Cerebellum (tissue), 5 donors: ENCODE data around the genes TCHP, ANKRD13A, ANAPC7 and GPN3.

- PRO-cap, 3 experiments = no peak in any of the 3 experiments
- RAMPAGE, long total RNA = no peak
These were observed 53.9 kb downstream of the TRPV4 start for GRCh38 chr12:109779234-109779781.

- PRO-cap, 3 experiments = no peak in any of the 3 experiments
- RAMPAGE, long total RNA = no peak
These were observed 8.5 kb downstream of the GLTP start for GRCh38 chr12:109871714-109872386.

- PRO-cap, 3 experiments = peak in 3 of 3 experiments; most common plus-strand start chr12:109900286 (in 3); most common minus-strand start chr12:109900183 (in 1)
- RAMPAGE, long total RNA = start-site peak on the plus strand at chr12:109900271-109900327, 66 and 204 reads in 2 replicates
These were observed at the start of gene TCHP for GRCh38 chr12:109899929-109900738. TSS of gene TCHP (plus strand) at chr12:109900274.

DNA sequence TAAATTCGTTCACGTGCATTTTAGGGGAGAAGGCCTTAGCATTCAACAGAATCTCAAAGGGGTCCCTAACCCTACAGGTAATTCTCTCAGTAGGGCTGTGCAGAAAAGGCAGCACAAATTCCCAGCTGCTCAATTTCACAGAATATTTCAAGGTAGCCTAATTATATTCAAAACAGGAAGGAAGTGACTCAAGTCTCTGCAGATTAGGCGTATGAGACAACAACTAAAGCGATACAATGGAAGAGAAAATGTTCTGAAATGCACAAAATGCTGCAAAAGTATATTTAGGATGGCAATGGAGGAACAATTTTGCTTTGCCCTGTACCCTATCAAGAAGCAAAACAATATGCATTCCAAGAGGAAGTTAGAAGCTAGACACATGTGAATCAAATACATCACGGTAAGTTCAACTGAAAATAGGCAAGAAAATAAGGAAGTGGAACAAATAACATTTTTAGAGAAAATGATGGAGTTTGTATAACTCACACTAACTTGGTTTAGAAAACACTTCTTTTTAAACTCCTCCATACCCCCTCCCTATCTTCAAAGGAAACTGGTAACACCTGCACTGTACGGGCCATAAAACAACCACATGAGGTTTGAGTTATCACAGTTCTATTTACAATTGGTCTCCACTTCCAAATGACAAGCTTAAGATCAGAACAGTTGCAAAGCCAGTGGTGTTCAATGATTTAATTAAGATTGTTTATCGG lies 1.6 kb downstream of the GIT2 start:
- PRO-cap, 3 experiments = no peak in any of the 3 experiments
- RAMPAGE, long total RNA = no peak

GRCh38 chr12:109998552-109999813 lies at the start of gene ANKRD13A:
TSS of gene ANKRD13A (plus strand) at chr12:109999430.
- PRO-cap, 3 experiments = peak in 3 of 3 experiments; most common plus-strand start chr12:109999430 (in 3); most common minus-strand start chr12:109999110 (in 1)
- RAMPAGE, long total RNA = no peak

GRCh38 chr12:110015277-110015632 lies 16.0 kb downstream of the ANKRD13A start:
- PRO-cap, 3 experiments = no peak in any of the 3 experiments
- RAMPAGE, long total RNA = no peak

- PRO-cap, 3 experiments = no peak in any of the 3 experiments
- RAMPAGE, long total RNA = no peak
These were observed 19.8 kb downstream of the ANKRD13A start for GRCh38 chr12:110018913-110019547.

DNA sequence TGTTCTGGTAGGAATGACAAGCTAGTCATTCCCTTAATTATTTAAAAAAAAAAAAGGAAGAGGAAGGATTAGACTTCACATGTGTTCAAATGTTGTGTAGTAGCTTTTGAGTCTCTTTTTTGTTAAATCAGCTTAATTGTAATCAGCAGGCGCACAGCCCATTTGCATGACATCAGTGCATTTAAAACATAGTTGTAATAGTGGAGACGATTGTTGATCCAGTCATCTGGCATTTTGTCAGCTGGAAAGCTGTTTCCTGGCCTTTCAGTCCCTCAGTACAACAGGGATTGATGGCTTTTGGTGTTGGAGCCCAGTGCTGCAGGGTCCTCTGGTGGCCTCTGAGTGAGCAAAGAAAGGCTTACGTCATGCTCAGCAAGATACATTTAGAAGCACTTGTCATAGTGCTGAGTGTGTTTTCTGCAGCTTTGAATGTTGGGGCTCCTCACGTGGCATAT lies 23.9 kb downstream of the C12orf76 start:
- PRO-cap, 3 experiments = no peak in any of the 3 experiments
- RAMPAGE, long total RNA = no peak

- PRO-cap, 3 experiments = no peak in any of the 3 experiments
- RAMPAGE, long total RNA = no peak
These were observed 35.7 kb upstream of the ATP2A2 start for GRCh38 chr12:110245308-110245835.

DNA sequence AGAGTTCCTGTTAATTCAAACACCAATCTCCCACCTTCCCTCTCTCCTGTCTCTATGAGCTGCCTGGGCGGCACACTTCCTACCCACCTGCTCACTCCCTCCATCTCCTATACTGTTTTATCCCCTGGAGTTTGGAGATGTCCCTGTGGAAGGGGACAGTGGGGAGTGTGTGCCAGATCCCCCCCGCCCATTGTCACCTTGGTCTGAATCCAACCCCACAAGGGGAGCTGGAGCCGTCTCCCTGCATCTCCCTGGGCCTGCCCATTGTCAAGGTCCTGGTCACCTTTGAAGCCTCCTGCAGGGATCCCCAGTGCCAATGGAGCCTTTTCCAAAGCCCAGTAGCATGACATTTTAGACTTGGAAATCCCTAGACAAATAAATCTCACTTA lies 30.7 kb upstream of the ATP2A2 start:
- PRO-cap, 3 experiments = no peak in any of the 3 experiments
- RAMPAGE, long total RNA = no peak

GRCh38 chr12:110291776-110292276 lies 10.8 kb downstream of the ATP2A2 start:
- PRO-cap, 3 experiments = no peak in any of the 3 experiments
- RAMPAGE, long total RNA = no peak

DNA sequence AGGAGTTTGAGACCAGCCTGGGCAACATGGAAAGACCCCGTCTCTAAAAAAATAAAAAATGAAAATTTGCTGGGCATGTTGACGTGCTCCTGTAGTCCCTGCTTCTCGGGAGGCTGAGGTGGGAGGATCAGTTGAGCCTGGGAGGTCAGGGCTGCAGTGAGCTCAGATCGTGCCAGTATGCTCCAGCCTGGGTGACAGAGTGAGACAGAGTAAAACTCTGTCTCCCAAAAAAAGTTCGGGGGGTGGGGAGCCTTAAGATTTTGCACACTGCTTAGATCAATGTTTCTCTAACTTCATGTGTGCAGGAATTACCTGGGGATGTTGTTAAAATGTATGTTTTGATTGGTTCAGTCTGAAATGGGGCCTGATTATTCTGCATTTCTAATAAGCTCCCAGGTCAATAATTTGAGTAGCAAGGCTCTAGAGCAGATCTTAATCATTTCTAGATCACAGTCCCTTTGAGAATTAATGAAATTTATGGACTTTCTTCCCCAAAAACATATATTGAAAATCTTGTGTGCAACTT lies 31.0 kb downstream of the ATP2A2 start:
- PRO-cap, 3 experiments = no peak in any of the 3 experiments
- RAMPAGE, long total RNA = no peak

DNA sequence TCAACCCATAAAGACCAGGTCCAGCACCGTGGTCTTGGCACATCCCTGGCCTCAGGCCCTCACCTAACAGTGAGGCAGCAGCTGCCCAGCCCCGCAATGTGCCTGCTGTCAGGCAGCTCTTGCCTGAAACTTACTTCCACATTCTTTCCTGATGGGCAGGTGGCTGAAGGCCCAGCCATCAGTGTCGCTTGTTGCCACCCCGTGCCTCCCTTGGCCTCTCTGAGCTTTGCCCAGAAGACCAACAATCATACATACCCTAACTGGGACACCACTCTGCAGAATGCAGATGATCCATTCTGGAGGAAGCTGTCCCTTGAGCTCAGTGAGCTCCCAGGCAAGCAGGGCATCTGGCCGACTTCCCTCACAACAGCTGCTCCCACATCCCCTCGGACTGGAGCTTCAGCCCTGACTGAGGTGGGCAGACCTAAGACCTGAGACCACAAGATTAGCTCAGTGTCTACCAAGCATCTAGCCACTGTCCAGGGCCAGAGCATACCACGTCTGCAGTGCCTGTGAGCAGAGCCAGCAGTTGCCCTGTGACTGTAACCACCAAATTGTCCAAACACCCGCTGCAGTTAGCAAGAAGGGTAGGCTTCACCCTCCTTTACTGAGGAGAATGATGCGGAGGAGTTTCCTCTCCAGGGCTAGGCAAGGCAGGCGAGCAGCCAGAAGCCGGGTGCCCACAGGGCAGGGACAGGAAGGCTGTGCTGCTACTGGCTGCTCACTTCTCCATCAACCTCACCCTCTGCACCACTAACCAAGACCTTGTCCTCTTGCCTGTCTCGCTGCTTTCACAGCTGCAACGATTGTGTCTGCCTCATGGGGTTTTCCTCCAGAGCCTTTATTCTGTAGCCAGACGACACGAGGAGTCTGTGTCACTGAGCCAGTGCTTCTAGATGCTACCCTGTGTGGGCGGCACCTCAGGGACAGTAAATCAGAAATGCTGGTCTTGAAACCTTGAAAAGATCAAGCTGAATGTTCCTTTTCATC lies 54.0 kb downstream of the ANAPC7 start:
- PRO-cap, 3 experiments = no peak in any of the 3 experiments
- RAMPAGE, long total RNA = no peak

- PRO-cap, 3 experiments = peak in 2 of 3 experiments; most common minus-strand start chr12:110403691 (in 1)
- RAMPAGE, long total RNA = no peak
These were observed at the start of gene ANAPC7 for GRCh38 chr12:110403087-110404390. TSS of gene ANAPC7 (minus strand) at chr12:110403708.

DNA sequence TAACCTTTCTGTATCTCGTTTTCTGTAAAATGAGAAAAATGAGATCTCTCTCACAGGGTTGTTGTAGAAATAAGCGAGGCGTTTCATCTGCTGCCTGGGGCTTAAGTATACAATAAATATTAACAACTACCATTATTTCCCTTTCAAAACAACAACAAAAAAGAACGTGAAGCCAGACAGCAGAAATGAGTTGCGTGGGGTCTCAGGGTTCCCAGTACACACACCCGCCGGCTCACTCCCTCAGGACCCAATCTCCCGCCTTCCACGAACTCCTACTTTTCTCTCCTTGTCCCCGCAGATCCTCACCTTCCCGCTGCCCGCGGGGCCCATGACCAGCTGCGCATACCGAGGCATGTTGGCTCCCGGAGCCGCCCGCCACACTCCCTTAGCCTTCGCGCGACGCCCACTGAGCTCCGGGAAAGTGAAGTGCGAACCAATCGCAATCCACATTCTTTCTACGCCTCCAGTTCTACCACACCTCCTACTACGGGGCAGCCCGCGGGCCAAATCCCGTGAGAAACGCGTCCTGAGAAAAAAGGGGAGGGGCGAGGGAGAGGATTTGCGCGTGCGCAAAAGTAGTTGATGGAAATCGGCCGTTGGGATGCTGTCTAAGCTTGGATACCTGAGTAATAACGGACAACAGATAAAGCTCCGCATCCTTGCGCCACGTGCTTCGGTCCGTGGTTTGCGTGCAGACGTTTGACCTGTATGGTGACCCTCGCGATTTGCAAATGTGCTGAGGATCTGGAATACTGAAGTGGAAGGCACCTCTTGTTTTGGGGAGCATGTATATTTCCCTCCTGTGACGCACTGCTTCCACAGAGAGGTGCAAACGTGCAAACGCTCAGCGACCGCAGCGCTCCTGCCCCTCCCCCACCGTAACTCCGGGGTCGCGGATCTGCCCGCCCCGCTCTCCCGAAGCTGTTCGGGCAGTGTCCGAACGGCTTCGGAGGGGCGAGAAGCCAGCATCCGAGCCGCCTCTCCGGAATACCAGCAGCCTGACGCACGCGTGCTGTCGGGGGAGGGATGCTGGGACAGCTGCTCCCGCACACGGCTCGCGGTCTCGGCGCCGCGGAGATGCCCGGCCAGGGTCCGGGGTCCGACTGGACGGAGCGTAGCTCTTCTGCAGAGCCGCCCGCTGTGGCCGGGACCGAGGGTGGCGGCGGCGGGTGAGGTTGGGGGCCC lies at the start of gene GPN3:
Gene GPN3 (minus strand): TSS at position 408 of the 1,185 bp plus-strand sequence.
- PRO-cap, 3 experiments = peak in 3 of 3 experiments; most common plus-strand start position 578 of the sequence (in 3); most common minus-strand start position 408 of the sequence (in 3)
- RAMPAGE, long total RNA = no peak

DNA sequence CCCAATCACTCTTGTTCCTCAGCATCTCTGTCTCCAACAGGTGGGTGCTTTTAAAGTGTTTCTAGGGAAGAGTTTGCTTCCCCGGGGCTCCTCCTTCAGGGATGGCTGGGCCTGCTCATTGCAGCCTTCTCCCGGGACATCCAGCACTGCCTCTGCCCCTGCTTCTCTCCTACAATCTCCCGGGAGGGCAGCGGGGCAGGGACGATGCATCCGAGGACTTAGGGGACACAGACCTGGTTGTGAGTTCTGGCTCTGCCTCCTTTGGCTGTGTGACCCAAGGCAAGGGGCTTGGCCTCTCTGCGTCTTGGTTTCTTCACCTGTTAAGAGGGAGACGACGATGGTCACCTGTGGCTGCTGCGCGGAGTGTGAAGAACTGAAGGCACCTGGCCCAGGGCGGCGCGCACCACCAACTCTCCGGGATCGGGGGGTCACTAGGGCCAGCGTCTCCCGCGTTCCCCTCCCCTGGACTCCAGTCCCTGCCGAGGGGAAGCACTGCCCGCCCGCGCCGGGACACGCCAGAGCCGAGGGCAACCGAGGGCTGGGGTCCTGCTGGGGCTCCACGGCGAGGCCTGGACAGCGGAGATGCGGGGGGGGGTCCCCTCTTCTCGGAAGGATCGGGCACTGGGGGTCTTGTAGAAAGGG lies 402 bp downstream of the HVCN1 start:
- PRO-cap, 3 experiments = no peak in any of the 3 experiments
- RAMPAGE, long total RNA = no peak

- PRO-cap, 3 experiments = no peak in any of the 3 experiments
- RAMPAGE, long total RNA = no peak
These were observed 2.2 kb upstream of the PPP1CC start for GRCh38 chr12:110744715-110745453.

- PRO-cap, 3 experiments = no peak in any of the 3 experiments
- RAMPAGE, long total RNA = no peak
These were observed 37.8 kb upstream of the PPP1CC start for GRCh38 chr12:110780504-110780868.

DNA sequence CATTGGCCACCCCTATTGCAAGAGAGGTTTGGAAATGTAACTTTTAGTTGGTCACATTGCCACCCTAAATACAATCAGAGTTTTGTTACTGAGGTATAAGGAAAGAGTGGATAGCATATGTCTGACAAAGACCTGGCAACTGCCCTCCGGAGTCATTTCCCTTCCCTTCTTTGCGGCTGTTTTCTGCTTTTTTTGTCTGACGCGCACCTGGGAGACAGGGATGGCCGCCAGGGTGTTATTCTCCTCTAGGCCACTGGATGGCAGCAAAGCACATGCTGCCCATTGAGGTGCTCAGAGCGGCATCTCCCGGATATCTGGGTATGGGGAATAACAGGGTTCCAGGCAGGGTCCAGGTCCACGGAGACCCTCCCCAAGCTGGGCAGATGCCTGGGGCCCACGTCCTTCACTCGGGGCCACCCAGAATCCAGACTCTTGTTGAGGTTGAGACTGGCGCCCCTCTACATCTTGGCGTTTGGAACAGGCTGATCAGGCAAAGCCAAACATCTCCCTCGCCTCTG lies 26.0 kb downstream of the MYL2 start:
- PRO-cap, 3 experiments = no peak in any of the 3 experiments
- RAMPAGE, long total RNA = no peak

DNA sequence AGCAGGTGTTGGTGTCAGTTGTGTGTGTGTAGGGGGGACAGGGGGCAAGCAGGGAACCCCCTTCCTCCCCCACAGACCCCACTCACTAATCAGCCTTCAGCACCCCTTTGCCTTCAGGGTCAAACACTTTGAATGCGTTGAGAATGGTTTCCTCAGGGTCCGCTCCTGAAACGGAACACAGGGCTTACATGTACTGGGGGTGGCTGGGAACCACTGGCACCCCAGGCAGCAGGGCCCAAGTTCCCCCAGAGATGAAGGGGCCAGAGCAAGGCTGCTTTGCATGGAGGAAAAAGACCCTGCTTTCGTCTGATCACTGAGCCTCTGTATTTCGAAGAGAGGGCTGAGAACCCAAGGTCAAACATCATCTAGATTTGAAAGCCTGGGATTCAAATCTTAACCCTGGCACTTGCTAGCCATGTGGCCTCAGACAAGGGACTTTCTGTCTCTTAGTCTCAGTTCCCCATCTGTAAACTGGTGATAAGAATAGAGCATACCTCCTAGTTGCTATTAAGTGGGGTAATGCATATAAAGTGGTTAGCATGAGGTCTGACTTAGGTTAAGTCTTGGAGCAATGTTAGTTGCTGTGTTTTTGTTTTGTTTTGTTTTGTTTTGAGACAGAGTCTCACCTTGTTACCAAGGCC lies 7.1 kb downstream of the MYL2 start:
- PRO-cap, 3 experiments = no peak in any of the 3 experiments
- RAMPAGE, long total RNA = no peak